ENCODE measurements around a stretch of chr6.

GRCh38 chr6:156167182-156168237 is 609.7 kb upstream of the ARID1B start:
- PRO-cap, result bidirectional peak, plus-strand start at chr6:156167514, minus-strand start at chr6:156167266; bidirectional peak, plus-strand start at chr6:156167923, minus-strand start at chr6:156167797; bidirectional peak, plus-strand start at chr6:156168311, minus-strand start at chr6:156168229

GRCh38 chr6:156808930-156809563 is 31.9 kb downstream of the ARID1B start:
- PRO-cap, result no peak

DNA sequence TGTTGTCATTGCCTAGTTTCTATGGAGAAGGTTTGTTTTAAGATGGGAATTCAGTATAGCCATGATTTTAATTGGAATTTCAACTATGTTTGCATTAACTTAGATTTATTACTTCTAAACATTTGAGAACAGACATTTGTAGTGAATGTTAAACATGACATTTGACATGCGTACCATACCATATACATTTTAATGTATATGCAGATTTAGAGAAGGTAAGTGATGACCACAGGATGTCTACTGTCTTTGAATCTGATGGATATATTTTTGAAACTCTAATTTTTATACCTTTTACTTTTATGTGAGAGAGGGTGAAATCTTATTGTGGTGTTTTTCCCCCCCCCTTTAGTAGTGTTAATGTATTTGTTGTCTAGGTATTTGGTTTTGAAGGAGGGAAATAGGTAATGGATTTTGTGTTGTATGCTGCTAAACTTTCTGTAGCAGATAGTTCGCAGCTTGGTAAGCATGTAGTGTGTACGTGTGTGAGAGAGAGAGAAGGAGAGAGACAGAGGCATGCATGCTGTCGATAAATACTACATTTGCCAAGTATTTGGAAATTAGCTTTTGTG is 159.6 kb downstream of the ARID1B start:
- PRO-cap, result no peak

DNA sequence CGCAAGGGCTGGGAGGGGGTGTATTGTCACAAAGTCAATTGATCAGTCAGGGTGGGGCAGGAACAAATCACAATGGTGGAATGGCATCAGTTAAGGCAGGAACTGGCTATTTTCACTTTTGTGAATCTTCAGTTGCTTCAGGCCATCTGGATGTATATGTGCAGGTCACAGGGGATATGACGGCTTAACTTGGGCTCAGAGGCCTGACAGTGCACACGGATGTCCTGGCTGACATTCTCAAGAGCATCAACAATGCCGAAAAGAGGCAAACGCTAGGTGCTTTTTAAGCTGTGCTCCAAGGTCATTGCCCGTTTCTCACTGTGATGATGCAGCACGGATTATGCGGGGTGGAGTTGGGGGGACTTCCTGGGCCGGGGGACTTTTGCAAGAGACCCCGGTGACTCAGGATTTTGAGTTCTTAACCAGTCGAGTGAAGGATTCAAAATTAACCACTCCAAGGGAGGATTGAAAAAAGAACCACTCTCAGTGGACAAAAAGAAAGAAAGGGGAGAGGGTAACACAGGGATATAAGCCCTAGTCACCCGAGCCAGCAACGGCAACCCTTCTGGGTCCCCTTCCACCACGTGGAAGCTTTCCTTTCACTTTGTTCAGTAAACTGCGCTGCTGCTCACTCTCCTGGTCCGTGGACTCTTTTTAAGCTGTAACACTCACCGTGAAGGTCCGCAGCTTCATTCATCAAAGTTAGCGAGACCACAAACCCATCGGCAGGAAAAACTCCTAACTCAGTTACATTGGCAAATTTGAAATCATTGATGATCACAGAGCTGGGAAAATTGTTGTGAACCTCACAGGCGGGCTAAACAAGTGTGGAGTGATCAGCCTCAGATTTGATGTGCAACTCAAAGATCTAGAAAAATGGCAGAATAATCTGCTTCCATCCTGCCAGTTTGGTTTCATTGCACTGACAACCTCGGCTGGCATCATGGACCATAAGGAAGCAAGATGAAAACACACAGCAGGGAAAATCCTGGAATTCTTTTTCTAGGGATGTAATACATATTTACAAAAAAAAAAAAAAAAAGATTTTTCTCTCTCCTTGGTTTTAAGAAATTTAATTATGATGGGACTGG is 199.2 kb downstream of the ARID1B start:
- PRO-cap, result bidirectional peak, plus-strand start at position 187 of the sequence, minus-strand start at position 104 of the sequence; bidirectional peak, plus-strand start at position 602 of the sequence, minus-strand start at position 567 of the sequence; unidirectional peak, minus-strand start at position 829 of the sequence

- PRO-cap, result no peak
These were observed 233.5 kb downstream of the ARID1B start for GRCh38 chr6:157010631-157011177.

DNA sequence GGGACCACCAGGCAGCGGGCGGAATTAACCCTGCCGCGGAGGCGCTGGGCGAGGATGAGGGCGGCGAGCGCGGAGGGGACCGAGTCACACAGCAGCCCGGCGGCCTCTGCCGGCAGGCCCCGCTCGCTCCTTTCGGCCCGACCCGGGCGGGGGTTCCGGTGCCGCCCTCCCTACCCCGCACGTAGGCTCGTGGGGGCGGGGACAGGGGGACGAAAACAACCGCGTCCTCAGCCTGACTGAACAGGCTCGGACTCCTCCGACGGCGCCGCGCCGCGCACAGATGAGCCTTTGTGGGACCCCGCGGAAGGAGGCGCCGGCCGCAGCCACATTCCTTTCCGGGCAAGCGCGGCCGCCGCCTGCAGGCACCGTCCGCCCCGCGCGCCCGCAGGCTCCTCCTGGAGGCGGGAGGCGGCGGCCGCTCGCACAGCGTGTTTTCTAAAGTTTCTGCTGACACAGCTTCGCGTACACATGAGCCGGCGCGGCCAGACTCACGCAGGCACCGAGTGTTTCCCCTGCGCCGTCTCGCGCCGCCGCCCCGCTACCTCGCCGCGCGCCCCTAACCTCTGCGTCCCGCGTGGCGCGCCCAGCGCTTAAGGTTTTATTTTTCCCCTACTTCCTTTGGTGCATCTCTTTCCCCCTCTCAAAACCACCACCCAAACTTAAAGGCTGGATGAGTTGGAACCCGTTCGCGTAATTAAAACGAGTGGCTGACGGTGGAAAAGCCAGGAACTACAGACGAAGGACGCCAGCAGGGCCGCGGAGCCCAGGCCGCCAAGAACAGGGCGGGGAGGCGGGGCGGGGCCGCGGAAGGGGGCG is 244.4 kb downstream of the ARID1B start:
- PRO-cap, result bidirectional peak, plus-strand start at position 251 of the sequence, minus-strand start at position 108 of the sequence; bidirectional peak, plus-strand start at position 387 of the sequence, minus-strand start at position 360 of the sequence; bidirectional peak, plus-strand start at position 438 of the sequence, minus-strand start at position 437 of the sequence; bidirectional peak, plus-strand start outside the sequence, minus-strand start at position 781 of the sequence

GRCh38 chr6:157033139-157033924 is 256.2 kb downstream of the ARID1B start:
- PRO-cap, result no peak

- PRO-cap, result no peak
These were observed 189.0 kb downstream of the TMEM242 start for GRCh38 chr6:157134262-157134844.

DNA sequence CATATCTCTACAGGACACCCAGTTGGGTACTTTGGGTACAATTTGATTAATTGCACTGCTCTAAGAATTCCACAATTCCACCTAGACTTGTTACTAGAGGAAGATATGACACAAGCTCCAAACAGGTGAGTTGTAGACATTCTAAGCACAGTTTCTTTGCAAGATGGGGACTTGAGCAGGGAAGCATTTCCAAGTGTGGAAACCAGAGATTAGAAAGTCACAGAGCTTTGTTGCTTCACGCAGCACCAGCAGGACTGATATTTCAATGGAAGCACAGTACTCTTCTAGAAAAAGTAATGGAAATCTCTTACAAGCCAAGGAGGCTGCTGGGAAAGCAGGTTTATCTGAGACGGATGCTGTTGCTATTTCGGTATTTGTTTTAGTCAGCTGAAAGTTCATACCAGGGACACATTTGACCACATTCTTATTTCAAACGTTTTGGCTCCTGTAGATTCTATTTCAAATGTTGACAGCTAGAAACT is 3.5 kb upstream of the TMEM242 start:
- PRO-cap, result no peak

GRCh38 chr6:157434552-157435063 is 53.6 kb downstream of the ZDHHC14 start:
- PRO-cap, result no peak

GRCh38 chr6:157596889-157597750 is 216.1 kb downstream of the ZDHHC14 start:
- PRO-cap, result no peak

DNA sequence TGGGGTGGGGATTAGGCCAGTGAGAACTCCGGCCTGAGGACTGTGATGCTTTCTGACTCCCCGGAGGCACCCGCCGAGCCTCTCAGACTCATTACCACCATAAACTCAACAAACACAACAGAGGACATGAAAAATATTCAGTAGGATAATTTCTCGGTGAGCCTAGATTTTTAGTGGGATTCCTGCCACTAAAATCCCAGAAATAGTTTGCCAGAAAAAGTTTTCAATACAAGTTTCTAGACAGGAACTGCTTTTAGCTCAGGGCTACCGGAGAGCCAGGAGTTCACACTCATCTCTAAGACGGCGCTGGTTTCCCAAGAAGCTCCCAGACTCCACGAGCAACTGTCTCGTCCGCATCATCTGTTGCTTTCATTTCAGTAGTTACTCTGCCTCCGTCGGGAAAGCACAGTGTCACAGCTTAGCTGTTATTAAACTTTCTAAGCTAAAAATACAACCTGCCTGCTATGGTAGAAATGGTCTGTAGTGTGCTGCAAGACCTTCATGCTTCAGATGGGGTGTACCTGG is 197.4 kb upstream of the SNX9 start:
- PRO-cap, result no peak

- PRO-cap, result no peak
These were observed 153.3 kb upstream of the SNX9 start for GRCh38 chr6:157669562-157670312.

DNA sequence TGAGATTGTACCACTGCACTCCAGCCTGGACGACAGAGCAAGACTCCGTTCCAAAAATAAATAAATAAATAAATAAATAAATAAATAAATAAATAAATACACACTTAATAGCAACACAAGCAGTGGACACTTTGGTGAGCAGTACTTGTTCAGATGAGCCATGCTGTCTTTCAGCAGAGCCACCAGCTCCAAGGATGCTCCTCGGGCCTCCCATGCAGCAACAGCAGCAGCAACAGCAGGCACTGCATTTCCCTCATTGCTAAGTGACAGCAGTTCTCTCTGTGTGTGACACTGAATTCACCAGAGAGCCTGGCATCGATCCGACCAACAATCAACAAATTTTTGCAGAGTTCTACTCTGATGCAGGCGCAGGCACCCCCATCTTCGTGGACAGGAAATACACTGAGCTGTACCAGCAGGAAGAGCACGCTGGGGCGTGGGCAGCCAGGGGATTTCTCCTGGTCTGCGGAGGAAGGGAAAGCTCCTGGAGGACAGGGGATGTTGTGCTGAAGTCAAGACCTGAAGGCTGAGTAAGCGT is 54.0 kb upstream of the SNX9 start:
- PRO-cap, result no peak

GRCh38 chr6:157831981-157832507 is 9.0 kb downstream of the SNX9 start:
- PRO-cap, result no peak

DNA sequence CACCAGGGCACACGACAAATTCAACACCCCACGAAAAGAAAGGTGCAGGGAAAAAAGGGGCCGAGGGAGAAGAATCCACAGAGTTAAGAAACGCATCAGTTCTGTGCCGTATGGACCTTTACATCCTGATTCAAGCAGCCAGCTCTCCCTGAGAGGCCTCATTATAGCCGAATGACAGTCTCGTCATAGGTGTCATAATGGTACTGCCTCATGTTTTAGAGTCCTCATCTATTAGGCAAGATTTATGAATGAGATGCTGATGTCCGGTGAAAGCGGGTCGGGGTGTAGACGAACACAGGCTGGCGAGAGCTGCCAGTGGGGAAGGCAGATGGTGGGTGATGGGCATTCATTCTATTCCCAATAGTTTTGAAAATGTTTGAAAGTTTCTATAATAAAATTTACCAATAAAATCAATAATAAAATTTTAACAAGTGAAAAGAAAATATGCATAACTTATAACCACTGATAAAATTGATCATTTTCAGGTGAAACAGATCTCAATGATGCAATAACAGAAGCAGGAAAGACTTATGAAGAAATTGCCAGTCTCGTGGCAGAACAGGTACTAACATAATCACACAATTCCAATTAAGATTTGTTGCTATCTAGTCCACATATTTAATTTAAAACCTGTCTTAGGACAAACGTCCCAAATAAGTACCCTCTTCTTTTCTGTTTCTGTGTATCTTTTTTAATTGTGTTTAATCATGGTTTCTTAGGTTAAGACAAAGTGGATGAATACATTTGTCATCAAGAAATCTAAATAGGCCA is 46.0 kb upstream of the SYNJ2 start:
- PRO-cap, result no peak

GRCh38 chr6:158025833-158026422 is 44.3 kb downstream of the SYNJ2 start:
- PRO-cap, result no peak

- PRO-cap, result no peak
These were observed 78.5 kb downstream of the SYNJ2 start for GRCh38 chr6:158059913-158060770.

- PRO-cap, result no peak
These were observed 84.7 kb downstream of the SERAC1 start for GRCh38 chr6:158083260-158083856.

DNA sequence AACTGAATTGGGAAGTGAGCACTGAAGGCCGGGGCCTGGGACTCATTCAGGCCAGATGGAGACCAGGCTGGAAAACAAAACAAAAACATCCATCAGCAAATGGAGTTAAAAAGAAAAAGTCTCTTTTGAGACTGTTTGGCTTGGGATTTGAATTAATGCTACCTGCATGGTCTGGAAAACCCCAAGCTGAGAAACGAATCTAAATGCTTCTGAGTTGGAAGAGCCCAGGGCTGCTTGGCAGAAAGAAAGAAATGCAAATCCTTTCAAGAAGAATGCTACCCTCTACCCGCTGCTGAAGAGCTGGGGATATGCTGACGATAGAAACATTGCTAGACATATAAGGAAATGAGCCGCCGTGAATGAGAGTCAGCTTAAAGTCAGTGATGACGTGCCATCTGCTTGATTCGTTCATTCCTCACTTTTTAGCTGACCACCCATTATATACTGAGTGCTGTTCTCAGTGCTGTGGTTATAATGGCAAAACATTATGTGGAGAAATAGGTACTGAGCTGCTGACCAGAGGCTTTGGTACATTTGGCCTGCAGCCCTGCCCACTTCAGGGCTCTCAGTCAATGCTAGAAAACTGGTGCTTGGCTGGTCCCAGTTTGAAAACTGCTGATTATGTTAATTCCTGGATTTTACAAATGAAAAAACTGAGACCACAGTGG is 28.0 kb upstream of the TULP4 start:
- PRO-cap, result no peak

Measured in REH cell (cell line).